ENCODE data around the gene RELL1.

GRCh38 chr4:26032782-26032981 lies 118.7 kb downstream of the SMIM20 start:
- RRBS, result no CpG with 5 or more reads among the region's 2 CpGs
CAGE:
- cytosol, long polyA plus RNA, result no peak
- long polyA plus RNA, result no peak
- nucleus, long polyA plus RNA, result no peak

GRCh38 chr4:26174943-26175666 lies 145.7 kb upstream of the RBPJ start:
- RRBS, result no CpG with 5 or more reads among the region's 11 CpGs
CAGE:
- cytosol, long polyA plus RNA, result no peak
- long polyA plus RNA, result no peak
- nucleus, long polyA plus RNA, result no peak

DNA sequence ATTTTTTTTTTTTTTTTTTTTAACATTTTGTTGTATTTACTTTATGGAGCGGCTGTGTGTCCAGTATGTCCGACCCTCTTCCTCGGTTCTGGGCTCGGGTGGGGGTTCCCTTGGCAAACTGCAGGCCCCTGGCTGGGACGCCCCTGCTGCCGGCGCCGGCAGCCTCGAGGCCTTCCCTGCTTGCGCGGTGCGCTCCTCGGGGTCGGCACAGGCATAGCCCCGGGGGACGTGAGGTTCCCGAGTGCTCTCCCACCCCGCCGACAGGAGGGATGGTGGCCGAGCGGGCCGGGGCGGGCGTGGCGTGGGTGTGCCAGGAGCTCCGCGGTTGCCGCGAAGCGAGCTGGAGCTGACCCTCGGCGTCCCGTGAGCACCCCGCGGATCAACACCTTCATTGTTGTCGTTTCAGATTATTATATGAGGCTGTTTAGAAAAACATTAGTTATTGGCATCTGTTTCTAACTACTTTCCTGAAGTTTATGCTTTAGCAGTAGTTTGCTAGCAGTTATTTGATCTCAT lies 38.7 kb downstream of the RBPJ start:
- RRBS, result 92% methylated on average over 4 of the region's 36 CpGs
CAGE:
- cytosol, long polyA plus RNA, result no peak
- long polyA plus RNA, result no peak
- nucleus, long polyA plus RNA, result no peak

DNA sequence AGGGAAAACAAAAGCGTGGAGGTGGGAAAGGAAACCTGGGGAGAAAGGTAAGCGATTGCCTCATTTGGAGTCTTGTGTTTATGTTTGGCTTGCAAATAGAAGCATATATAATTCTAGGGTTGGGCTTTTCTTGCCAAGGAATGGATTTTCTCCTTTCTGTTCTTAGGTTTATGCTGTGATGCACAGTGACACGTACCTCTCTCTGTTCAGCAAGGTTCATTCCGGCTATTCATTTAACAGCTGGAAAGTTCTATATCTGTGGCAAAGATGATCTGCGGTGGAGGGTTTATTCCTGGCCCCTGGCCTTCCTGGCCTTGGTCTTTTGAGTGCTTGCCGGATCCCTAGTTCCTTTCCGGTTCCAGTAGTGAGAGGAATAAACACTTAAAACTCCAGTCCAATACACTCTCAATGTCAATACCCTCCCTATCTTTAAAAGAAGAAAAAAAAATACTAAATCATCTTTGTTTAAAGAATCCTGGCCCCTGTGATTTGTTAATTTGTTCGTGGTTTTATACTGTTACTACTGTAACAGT lies 2.1 kb upstream of the STIM2 start:
- RRBS, result 63% methylated on average over 2 of the region's 8 CpGs
CAGE:
- cytosol, long polyA plus RNA, result no peak
- long polyA plus RNA, result no peak
- nucleus, long polyA plus RNA, result no peak

DNA sequence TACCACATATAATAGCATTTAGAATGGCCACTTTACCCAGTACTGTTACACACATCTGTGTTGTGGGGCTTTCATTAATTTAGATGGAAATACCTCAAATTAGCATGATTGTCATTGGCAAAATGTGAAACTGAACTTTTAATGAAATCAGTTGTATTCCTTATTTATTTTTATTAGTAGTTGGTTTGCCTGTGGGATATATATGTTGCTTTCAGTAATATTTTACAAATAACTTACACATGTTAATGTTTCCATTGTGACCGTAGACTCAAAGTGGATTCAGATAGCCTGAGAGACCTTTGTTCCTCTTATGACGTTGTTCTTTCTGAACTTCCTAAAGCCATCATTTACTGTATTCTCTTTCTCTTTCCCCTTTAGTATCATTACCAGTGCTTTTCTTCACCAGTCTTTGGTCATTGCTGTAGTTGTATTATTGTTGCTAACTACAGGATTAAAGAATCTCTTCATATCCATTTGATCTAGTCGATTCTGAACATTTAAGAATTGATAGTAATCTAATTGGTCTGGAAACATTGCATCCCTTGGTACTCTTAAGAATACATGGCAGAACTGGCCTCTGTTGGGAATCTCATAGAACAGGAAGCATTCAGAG lies 4.2 kb downstream of the STIM2 start:
- RRBS, result no CpG with 5 or more reads among the region's 3 CpGs
CAGE:
- cytosol, long polyA plus RNA, result no peak
- long polyA plus RNA, result no peak
- nucleus, long polyA plus RNA, result no peak

- RRBS, result no CpG with 5 or more reads among the region's 4 CpGs
CAGE:
- cytosol, long polyA plus RNA, result no peak
- long polyA plus RNA, result no peak
- nucleus, long polyA plus RNA, result no peak
These were observed 18.1 kb downstream of the STIM2 start for GRCh38 chr4:26878781-26879199.

DNA sequence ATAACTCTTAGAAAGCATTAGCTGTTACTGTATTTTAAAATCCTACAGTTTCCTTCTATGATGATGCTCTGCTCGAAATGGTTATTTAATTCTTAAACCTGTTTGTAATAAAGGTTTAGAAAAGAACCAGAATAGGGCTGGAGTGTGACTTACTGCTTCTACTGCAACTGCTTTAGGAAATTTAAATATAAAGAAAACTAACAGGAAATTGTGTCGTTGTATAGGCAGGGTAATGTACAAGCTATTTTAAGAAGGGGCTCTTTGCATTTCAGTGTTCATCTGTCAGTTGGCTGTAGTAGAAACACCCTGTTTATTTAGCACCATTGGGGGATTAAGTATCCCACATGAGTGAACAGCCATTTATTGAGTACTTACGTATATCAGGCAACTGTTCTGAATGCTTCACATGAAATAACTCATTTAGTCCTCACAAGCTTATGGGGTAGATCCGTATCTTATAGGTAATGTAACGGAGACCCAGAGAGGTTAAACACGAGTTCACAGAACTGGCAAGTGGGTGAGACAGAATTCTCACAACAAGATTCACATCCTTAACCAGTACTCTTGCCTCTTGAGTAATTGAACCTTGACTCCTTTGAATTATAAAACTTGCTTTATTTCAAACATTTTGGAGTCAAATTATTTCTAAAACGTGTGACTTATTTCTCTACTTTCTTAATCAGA lies 23.9 kb downstream of the STIM2 start:
- RRBS, result no CpG with 5 or more reads among the region's 7 CpGs
CAGE:
- cytosol, long polyA plus RNA, result no peak
- long polyA plus RNA, result no peak
- nucleus, long polyA plus RNA, result no peak

DNA sequence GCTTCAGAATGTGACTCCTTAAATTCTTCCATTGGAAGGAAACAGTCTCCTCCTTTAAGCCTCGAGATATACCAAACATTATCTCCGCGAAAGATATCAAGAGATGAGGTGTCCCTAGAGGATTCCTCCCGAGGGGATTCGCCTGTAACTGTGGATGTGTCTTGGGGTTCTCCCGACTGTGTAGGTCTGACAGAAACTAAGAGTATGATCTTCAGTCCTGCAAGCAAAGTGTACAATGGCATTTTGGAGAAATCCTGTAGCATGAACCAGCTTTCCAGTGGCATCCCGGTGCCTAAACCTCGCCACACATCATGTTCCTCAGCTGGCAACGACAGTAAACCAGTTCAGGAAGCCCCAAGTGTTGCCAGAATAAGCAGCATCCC lies 161.9 kb downstream of the STIM2 start:
- RRBS, result no CpG with 5 or more reads among the region's 9 CpGs
CAGE:
- cytosol, long polyA plus RNA, result no peak
- long polyA plus RNA, result no peak
- nucleus, long polyA plus RNA, result no peak

- RRBS, result no CpG with 5 or more reads among the region's 5 CpGs
CAGE:
- cytosol, long polyA plus RNA, result no peak
- long polyA plus RNA, result no peak
- nucleus, long polyA plus RNA, result no peak
These were observed 227.8 kb downstream of the STIM2 start for GRCh38 chr4:27088510-27088848.

GRCh38 chr4:35478965-35479491 lies 765.3 kb downstream of the ARAP2 start:
CAGE:
- cytosol, long polyA plus RNA, result no peak
- long polyA plus RNA, result no peak
- nucleus, long polyA plus RNA, result no peak

- RRBS, result no CpG with 5 or more reads among the region's 2 CpGs
CAGE:
- cytosol, long polyA plus RNA, result no peak
- long polyA plus RNA, result no peak
- nucleus, long polyA plus RNA, result no peak
These were observed 44.0 kb downstream of the DTHD1 start for GRCh38 chr4:36325371-36325801.

- RRBS, result no CpG with 5 or more reads among the region's 2 CpGs
CAGE:
- cytosol, long polyA plus RNA, result no peak
- long polyA plus RNA, result no peak
- nucleus, long polyA plus RNA, result no peak
These were observed 241.8 kb upstream of the NWD2 start for GRCh38 chr4:37002827-37003113.

GRCh38 chr4:37452946-37453724 lies 590 bp upstream of the C4orf19 start:
- RRBS, result 8% methylated on average over 7 of the region's 22 CpGs
CAGE:
- cytosol, long polyA plus RNA, result no peak
- long polyA plus RNA, result no peak
- nucleus, long polyA plus RNA, result no peak

- RRBS, result no CpG with 5 or more reads among the region's 6 CpGs
CAGE:
- cytosol, long polyA plus RNA, result no peak
- long polyA plus RNA, result no peak
- nucleus, long polyA plus RNA, result no peak
These were observed 9.3 kb downstream of the C4orf19 start for GRCh38 chr4:37462913-37463483.

- RRBS, result 1% methylated on average over 35 of the region's 95 CpGs
CAGE:
- cytosol, long polyA plus RNA, result no peak
- long polyA plus RNA, result no peak
- nucleus, long polyA plus RNA, result no peak
These were observed at the start of gene RELL1 for GRCh38 chr4:37686145-37687260. TSS of gene RELL1 (minus strand) at chr4:37686376.

GRCh38 chr4:37891250-37891527 lies 305 bp downstream of the TBC1D1 start:
- RRBS, result under 1% methylated on average over 7 of the region's 31 CpGs
CAGE:
- cytosol, long polyA plus RNA, result no peak
- long polyA plus RNA, result no peak
- nucleus, long polyA plus RNA, result no peak

DNA sequence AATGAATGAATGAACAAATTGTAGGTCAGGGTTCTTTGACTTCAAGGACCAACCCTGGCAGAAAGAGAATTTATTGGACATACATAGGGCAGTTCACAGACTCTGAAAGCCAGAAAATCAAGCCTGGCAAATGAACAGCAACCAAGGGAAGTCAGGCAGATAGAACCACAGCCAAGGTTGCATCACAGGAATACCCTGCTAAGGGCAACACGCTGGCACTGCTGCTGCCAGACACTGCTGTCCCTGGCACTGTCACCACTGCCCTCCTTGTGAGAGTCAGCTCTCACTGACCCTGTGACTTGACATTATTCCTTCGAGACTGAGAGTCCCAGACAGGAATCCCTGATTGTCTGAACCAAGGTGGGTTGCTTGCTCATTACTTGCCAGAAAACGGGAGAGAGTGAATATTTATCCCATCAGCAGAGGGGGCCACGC lies 23.3 kb upstream of the PTTG2 start:
- RRBS, result no CpG with 5 or more reads among the region's 4 CpGs
CAGE:
- cytosol, long polyA plus RNA, result no peak
- long polyA plus RNA, result no peak
- nucleus, long polyA plus RNA, result no peak

DNA sequence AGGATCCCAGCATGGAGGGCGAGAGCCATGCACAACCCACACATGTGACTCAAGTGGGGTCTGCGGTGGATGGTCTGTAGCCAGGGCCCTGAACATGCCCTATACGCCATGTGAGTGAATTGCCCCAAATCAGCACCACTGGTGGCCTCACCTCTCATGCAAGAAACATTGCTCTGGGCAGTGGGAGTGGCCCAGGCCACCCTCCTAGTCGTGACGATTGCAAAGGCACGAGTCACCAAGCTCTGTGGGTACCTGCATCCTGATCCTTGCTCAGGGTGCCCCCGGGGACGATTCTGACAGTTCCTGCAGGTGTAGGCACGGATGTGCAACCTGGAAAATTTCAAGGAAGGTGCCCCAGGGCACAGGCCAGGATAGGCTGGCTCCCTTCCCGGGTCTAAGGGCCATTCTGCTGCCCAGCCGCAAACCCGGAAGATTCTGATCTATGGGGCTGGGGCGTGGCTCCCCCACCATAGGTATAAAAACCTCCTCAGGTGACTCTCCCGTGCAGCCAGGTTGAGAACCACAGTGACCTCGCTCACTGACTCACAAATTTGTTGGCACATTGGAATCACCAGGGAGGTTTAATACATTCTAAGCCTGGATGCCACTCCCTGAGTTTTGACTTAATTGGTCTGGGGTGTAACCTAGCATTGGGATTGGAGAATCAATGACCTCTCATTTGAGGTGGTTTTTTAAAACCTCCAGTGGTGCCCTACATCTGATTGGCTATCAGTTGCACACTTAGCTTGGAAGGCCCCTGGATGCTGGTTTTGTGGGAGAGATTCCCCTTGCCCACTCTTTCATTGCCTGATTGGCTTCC lies 228.5 kb downstream of the PTTG2 start:
- RRBS, result 61% methylated on average over 3 of the region's 15 CpGs
CAGE:
- cytosol, long polyA plus RNA, result no peak
- long polyA plus RNA, result no peak
- nucleus, long polyA plus RNA, result no peak

- RRBS, result no CpG with 5 or more reads among the region's 1 CpG
CAGE:
- cytosol, long polyA plus RNA, result no peak
- long polyA plus RNA, result no peak
- nucleus, long polyA plus RNA, result no peak
These were observed 230.5 kb downstream of the PTTG2 start for GRCh38 chr4:38190712-38191017.

DNA sequence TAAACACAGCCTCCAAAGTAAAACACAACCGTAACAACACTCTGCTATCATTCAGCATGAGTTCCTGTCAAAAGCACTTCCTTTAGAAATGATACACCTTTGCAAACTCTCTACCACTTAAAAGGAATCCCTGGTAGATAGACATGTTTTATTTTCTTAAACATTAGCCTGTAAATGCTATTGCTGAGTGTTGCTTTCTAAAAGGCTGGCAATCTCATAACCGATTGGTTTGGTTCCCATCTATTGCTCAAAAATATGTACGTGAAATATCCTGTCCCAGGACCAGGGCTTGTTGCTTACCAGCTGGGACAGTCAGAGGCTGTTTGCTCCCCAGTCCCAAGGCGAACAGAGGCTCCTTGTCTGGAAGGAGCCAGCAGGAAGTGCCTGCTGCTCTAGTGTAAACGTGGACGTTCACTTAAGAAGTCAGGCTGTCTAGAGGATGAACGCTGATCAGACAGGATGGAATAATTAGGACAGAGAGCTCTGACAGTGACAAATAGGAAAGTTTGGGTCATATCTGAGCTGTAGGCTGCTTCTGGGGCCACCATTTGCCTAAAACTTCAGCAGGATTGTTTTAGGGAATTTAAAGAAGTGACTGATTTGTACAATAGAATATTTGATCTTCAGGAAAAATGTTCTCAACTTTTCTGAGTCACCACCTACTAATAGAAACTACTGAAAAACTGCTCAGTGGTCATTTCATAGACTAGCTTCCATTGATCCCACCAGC lies 173.8 kb upstream of the KLF3 start:
- RRBS, result no CpG with 5 or more reads among the region's 7 CpGs
CAGE:
- cytosol, long polyA plus RNA, result no peak
- long polyA plus RNA, result no peak
- nucleus, long polyA plus RNA, result no peak

Measured in SK-N-SH (cell line).